ENCODE data around the gene AOC3.

GRCh38 chr17:41665876-41666228 is 22.8 kb upstream of the EIF1 start:
- PRO-cap = bidirectional peak, plus-strand start at chr17:41666117, minus-strand start at chr17:41666012
- RAMPAGE, long total RNA = no peak

DNA sequence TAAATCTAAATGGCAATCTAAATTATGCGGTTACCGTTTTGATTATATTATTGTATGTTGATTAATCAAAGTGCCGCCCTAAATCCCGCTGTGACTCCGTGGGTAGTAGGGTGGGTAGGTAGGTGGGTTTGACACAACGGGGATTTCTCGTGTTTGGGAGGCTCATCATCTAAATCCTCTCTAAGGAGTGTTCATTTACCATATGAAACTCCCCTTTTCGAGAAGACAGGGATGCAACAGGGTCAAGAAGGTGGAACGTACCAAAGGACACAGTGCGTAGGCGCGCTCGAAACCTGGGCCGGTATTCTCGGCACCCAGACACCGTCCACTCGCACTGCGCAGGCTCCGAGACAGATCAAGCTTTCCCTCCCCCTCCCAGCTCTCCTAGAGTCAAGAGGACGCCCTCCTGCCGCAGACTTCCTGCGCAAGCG is 363 bp upstream of the EIF1 start:
- PRO-cap = bidirectional peak, plus-strand start outside the sequence, minus-strand start at position 356 of the sequence
- RAMPAGE, long total RNA = no peak

DNA sequence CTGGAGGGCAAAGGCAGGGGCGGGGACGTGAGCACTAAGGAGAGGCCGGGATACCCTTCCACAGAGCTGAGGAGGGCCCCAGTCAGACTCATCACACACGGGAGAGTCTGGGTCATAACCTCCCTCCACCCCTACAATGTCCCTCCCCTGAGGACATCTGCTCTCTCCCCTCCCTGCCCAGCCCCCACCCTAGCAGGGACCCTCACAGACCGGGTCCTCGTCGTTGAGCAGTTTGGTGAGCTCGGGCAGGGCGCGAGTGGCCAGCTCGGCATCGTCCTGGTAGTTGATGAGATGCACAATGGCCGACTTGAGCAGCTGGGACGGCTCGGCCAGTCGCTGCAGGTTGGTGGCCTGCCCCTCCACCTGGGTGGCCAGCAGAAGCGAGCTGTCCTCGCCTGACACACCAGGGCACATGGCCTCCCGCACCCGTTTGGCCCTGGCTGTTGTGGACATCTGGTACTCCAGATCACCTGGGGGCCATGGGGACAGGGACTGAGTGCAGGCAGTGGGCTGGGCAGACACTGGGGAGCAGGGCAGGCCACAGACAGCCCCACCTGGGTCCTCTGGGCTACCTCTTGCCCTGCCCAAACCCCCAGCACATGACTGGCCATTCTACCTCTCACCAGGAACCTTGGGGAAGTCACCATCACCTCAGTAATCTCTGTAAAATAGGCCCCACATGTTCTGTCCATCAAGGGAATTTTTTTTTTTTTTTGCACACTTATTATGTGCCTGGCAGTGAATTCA is 17.1 kb downstream of the JUP start:
- PRO-cap = no peak
- RAMPAGE, long total RNA = no peak

GRCh38 chr17:41793811-41794580 is 7.5 kb upstream of the JUP start:
- PRO-cap = bidirectional peak, plus-strand start at chr17:41794000, minus-strand start at chr17:41793908; unidirectional peak, minus-strand start at chr17:41794195
- RAMPAGE, long total RNA = no peak

DNA sequence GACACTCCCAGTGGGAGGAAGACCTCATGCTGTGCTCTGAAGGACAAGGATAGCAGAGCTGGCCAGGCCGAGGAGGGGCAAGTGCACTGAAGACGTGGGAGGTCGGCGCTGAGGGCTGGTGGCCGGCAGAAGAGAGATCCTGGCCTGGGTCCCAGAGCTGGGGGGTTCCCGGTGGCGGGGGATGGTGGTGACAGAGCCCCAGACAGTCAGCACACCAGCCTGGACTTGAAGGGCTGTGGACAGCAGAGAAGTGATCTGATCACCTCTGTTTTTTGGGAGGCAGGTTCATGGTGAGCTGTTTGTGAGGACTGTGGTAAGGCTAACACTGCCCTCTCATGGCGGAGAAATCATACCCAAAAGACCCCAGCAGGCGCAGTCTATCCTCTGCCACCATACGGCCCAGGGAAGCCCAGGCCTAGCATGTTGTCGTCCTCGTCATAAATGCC is 7.0 kb upstream of the CNP start:
- PRO-cap = bidirectional peak, plus-strand start at position 55 of the sequence, minus-strand start outside the sequence; bidirectional peak, plus-strand start at position 393 of the sequence, minus-strand start at position 252 of the sequence; unidirectional peak, plus-strand start at position 393 of the sequence
- RAMPAGE, long total RNA = no peak

GRCh38 chr17:41972120-41972716 is 5.6 kb downstream of the CNP start:
- PRO-cap = no peak
- RAMPAGE, long total RNA = no peak

- PRO-cap = no peak
- RAMPAGE, long total RNA = no peak
Observed at GRCh38 chr17:42111585-42112385, 729 bp downstream of the DHX58 start.

DNA sequence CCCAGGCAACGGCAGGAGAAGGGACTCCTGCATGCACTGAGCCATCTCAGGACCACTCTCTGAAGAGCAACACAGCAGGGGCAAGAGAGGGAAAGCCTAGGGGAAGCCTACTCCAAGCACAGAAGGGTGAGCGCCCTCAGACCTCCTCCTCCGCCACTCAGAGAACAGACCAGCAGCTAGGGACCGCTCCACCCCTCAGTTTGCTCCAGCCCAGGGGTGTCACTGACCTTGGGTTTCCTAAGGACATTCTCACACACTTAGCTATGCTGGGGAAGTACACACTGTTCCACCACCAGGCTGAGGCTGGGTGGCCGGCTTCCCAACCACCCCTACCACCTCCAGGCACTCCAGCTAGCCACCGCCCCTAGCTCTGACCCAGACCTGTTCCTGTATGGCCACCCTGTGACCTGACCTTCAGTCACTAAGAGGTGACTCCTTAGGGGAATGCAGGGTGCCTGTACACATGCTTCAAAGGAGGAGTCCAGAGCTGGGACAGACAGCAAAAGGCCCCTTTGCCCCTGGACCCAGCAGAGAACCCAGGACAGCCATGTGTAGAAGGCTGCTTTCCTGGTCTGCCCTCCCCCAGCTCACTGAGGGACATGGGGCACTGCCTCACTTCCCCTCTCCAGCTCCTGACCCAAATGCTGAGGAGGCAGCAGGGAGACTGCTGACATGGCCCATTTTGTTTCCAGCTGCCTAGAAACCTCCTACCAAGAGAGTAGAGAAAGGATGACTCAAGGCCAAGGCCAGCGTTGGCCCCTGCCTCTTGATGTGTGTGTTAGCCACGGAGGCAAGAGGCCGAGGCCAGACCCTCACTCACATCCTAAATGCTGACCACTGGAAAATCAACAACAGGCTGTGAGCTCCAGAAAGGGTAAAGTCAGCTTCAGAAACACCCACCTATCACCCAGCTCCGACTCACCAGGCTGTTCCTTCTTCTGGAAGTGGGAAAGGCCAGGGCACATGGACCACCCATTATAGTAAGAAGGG is 6.7 kb downstream of the HSPB9 start:
- PRO-cap = no peak
- RAMPAGE, long total RNA = no peak

GRCh38 chr17:42130356-42130762 is 7.8 kb downstream of the HSPB9 start:
- PRO-cap = no peak
- RAMPAGE, long total RNA = no peak

DNA sequence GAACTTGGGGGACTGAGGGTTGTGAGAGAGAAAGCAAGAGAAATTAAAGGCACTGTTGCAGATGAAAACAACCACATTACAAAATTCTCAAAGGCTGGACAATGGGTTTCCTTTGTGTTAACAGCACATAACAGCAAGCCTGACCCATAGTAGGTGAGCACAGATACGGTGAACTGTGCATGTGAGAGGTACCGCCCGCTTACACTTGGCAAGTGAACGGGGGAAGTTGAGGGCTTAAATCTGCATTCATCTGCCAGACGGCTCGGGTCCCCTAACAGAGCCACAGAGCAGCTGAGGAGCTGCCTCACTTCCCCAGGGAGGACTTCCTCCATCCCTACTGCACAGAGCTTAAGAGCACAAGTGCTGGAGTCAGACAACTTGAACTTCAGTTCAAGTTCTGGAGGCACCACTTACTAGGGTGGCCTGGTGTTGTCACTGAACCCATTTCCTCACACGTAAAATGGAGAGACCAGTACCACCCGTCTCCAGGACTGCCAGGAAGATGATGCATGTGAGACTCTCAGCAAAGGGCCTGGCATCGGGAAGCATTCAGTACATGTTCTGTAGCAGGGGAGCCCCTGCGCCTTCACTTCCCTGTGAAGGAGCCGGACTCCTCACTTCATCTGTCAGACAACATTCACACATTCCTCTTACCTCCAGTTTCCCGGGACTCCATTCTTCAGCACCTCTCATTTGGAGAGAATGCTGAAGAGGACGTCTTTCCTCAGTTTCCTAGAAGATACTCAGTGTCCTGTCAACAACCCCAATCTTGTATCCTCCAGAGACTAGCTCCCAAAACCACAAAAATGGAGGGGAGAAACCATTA is 13.3 kb downstream of the RAB5C start:
- PRO-cap = no peak
- RAMPAGE, long total RNA = no peak

- PRO-cap = no peak
- RAMPAGE, long total RNA = no peak
Observed at GRCh38 chr17:42273175-42273508, 3.0 kb downstream of the STAT5B start.

GRCh38 chr17:42301092-42301503 is 12.8 kb downstream of the STAT5A start:
- PRO-cap = no peak
- RAMPAGE, long total RNA = no peak

DNA sequence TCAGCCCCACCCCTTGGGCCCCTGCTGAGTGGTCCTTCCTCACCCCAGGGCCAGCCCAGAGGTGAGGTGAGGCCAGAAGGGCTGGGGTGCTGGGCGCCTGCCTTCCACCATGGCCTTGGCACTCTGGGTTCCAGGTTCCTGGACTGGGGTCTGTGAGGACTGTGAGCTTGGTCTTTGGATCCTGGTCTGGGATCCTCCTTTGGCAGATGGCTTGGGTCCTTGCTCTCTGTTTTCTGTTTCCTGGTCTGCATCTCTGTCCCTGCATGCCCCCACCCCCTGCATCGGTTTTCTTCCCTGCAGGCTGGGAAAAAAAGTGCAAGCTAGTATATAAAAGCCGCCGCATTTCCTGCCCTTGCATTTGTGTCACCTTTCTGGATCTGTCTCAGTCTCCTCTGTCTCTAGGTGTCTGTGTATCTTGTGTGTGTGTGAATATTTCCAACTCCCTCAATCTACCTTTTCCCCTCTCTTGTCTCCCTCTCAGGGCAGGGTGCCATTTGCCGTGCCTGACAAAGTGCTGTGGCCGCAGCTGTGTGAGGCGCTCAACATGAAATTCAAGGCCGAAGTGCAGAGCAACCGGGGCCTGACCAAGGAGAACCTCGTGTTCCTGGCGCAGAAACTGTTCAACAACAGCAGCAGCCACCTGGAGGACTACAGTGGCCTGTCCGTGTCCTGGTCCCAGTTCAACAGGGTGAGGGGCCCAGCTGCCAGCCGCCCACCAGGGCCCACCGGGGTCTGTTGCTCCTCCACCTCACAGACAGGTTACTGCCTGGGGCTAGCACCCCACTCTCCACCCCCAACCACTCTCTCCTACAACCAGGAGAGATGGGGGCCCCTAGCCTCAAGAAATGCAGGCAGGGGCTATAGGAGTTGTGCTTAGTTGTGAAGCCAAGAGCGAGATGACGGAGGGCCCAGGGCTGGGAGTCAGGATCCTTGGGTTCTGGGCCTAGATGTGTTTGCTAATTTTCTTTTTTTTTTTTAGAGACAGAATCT is 17.8 kb downstream of the STAT5A start:
- PRO-cap = no peak
- RAMPAGE, long total RNA = no peak

- PRO-cap = bidirectional peak, plus-strand start at chr17:42311758, minus-strand start at chr17:42311649
- RAMPAGE, long total RNA = no peak
Observed at GRCh38 chr17:42311157-42312028, 23.1 kb downstream of the STAT5A start.

- PRO-cap = bidirectional peak, plus-strand start at chr17:42562389, minus-strand start at chr17:42562406; bidirectional peak, plus-strand start at chr17:42562577, minus-strand start at chr17:42562603; bidirectional peak, plus-strand start at chr17:42562875, minus-strand start at chr17:42562808
- RAMPAGE, long total RNA = no peak
Observed at GRCh38 chr17:42562242-42562986, 466 bp downstream of the COASY start.

GRCh38 chr17:42564612-42565751 is 1.9 kb upstream of the MLX start:
- PRO-cap = no peak
- RAMPAGE, long total RNA = no peak

GRCh38 chr17:42569307-42569773 is 2.4 kb downstream of the MLX start:
- PRO-cap = no peak
- RAMPAGE, long total RNA = no peak

- PRO-cap = no peak
- RAMPAGE, long total RNA = no peak
Observed at GRCh38 chr17:42842380-42843413, 1.7 kb upstream of the AOC2 start.

- PRO-cap = no peak
- RAMPAGE, long total RNA = no peak
Observed at GRCh38 chr17:42850738-42851773, at the start of gene AOC3. Gene AOC3, plus strand, starts transcription at chr17:42851199.

GRCh38 chr17:43020967-43021515 is 1.1 kb downstream of the VAT1 start:
- PRO-cap = bidirectional peak, plus-strand start at chr17:43021070, minus-strand start at chr17:43021068; bidirectional peak, plus-strand start at chr17:43021315, minus-strand start at chr17:43021208
- RAMPAGE, long total RNA = no peak